ENCODE measurements around a stretch of chr18.

DNA sequence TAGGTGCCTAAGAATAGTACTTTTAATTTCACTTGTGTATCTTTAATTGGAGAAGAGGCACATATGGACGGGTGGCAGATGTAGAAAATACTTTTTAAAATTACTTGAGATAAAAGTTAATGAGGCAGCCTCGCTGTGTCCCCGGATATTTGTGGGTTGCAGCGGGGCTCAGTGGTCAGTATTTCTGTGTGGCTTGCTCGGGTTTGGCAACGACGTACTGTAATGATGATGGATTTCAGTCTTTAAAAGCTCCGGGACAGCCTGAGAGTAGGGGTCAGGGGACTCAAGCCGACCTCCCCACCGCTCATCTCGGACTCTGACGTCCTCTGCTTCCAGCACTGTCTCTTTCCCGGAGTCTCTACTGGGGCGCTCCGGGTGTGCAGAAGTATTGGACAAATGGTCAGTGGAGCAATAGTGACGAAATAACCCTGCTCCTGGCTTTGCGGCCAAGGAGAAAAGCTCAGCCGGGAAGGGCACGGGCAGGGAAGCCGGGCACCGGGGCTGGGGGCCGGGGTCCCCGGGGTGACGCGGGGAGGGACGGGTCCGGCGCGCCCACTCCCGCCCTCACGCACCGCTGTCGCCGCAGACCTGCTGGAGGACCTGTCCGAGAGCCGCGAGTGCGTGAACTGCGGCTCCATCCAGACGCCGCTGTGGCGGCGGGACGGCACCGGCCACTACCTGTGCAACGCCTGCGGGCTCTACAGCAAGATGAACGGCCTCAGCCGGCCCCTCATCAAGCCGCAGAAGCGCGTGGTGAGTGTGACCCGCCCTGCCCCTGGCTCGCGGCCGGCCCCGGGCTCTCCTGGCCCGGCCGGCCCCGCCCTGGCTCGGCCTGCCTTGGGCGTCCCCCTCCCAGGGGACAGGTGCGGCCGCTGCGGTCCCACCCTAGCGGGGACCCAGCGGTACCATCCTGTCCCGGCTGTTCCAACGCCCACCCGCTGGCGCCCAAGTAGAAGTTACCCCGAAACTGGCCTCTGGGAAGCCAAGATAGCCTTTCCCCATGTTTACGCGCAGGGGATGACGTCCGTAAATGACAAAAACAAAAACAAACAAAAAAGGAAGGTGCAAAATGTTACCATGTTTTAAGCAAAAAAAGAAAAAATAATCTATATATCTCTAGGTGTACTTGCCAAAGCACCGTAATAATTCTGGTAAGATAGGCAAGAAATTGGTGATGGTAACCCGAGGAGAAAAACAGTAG, 7.4 kb downstream of the GATA6 start:
- PRO-cap: no peak

GRCh38 chr18:22198900-22199269, 29.5 kb downstream of the GATA6 start:
- PRO-cap: no peak

GRCh38 chr18:22200518-22201402, 31.4 kb downstream of the GATA6 start:
- PRO-cap: no peak

GRCh38 chr18:22344712-22345198, 73.0 kb downstream of the CTAGE1 start:
- PRO-cap: no peak

- PRO-cap: no peak
These were observed 72.9 kb upstream of the CTAGE1 start for GRCh38 chr18:22490641-22490973.

GRCh38 chr18:22978334-22978896, 45.3 kb downstream of the RBBP8 start:
- PRO-cap: no peak

DNA sequence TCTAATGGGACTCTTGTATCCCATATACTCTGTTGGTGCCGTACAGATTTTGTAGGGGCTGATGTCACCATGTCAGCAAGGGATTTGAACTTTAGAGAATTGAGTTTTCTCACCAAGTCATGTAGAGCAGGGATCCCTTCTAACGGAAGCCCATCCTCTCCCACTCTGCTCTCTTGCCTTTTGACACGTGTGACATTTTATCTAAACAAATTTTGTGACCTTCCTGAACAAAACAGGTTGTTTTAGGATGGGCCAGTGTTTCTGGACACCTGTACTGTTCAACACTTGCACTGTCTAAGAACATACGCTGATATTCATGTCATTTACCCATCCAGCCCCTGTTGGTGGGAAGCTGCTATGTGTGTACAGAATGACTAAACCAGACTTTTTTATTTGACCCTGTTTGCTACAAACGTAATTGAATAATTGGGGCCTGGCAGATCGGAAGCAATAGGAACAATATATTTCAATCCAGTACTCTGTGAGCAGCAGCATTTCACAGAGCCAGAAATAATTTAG, 19.4 kb downstream of the CABLES1 start:
- PRO-cap: no peak

DNA sequence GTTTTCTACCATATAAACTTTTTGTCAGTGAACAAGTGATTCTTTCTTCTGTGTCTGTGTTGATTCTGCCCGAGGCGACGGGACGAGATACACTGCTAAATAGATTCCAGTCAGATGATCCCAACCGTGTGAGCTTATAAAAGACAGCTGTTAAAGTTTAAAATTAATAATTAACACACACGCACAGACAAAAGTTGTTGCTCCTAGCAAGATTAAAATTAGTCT, 24.2 kb downstream of the CABLES1 start:
- PRO-cap: no peak

DNA sequence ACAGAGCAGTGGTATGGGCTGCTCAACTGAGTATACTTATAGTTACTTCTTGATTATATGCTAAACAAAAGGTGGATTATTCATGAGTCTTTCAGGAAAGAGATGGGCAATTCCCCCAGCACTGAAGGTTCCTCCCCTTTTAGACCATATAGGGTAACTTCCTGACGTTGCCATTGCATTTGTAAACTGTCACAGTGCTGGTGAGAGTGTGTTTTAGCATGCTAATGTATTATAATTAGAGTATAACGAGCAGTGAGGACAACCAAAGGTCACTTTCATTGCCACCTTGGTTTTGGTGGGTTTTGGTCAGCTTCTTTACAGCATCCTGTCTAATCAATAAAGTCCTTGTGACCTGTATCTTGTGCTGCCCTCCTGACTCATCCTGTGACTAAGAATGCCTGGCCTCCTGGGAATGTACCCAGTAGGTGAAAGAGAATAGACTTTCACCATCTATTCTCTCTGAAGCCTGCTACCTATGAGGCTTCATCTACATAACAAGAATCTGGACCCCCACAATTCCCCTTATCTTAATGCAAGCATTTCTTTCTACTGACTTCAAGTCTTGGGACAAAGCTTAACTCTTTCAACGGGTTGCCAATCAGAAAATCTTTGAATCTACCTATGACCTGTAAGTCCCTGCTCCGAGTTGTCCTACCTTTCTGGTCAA, 148.7 kb downstream of the CABLES1 start:
- PRO-cap: no peak

- PRO-cap: no peak
These were observed 79.0 kb downstream of the TMEM241 start for GRCh38 chr18:23358657-23359222.

GRCh38 chr18:23422575-23423513, 14.9 kb downstream of the TMEM241 start:
- PRO-cap: no peak

GRCh38 chr18:23484529-23484987, 18.8 kb upstream of the RMC1 start:
- PRO-cap: no peak

- PRO-cap: unidirectional peak, plus-strand start at chr18:23574318
These were observed 12.4 kb downstream of the NPC1 start for GRCh38 chr18:23573768-23574489.

- PRO-cap: unidirectional peak, minus-strand start at chr18:23584297
These were observed 1.9 kb downstream of the NPC1 start for GRCh38 chr18:23584131-23585007.

DNA sequence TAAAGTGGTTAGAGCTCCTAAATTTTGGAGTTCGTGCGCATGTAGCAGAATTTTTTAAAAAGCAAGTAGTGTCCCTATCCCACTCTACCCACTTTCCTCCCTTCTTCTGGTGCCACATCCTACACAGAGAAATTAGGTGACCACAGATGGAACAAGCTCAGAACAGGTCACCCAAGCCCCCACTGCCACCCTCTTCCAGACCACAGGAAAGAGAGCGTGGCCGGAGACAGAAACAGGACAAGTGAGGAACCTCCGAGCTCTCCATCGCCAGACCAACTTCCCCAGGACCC, 455 bp downstream of the NPC1 start:
- PRO-cap: no peak

GRCh38 chr18:23612350-23612916, 26.1 kb upstream of the NPC1 start:
- PRO-cap: no peak

GRCh38 chr18:23690082-23691158, 1.2 kb downstream of the LAMA3 start:
- PRO-cap: unidirectional peak, minus-strand start at chr18:23690298

GRCh38 chr18:24014987-24015804, 642 bp downstream of the TTC39C start:
- PRO-cap: unidirectional peak, minus-strand start at chr18:24015509

DNA sequence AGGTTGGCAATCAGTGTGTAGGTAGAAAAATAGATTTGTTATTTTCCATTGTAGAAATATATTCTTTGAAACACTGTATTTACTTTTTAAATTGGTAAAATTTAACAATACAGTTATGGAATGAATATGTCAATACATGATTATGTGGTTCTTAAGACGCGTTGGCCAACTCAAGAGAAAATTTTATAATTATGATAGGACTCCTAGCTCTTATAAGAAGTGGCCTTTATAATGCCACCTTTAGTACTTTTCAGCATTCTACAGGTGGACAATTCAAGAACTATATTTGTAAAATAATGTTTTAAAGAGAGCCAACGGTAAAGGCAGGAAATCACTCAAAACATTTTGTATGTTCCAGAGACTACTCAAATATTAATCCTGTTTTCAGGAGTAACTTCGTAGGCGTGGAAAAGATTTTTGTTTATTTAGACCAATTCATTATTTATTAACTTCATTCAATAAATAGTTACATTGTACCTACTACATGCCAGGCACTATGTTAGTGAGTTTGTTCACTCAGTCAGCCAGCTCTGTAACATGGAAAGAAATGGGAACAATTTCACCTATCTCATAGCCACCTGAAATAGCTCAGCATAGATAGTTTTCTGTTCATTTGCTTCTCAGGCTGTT, 34.4 kb downstream of the TTC39C start:
- PRO-cap: no peak

GRCh38 chr18:24050945-24051519, 36.5 kb downstream of the TTC39C start:
- PRO-cap: no peak

All from trachea (tissue), 1 donor.